AG09319 (cell line): ENCODE results near the genes MCCD1 and LY6G5B.

GRCh38 chr6:31462645-31463383 lies 35.1 kb upstream of the MICB start:
- RRBS = 12% methylated on average over 7 of the region's 28 CpGs

- RRBS = no CpG with 5 or more reads among the region's 7 CpGs
These were observed at the start of gene MCCD1 for GRCh38 chr6:31528737-31529385. TSS of gene MCCD1 (plus strand) at chr6:31528962.

GRCh38 chr6:31576553-31577530 lies 1.5 kb downstream of the TNF start:
- RRBS = no CpG with 5 or more reads among the region's 21 CpGs

- RRBS = no CpG with 5 or more reads among the region's 3 CpGs
These were observed 601 bp upstream of the LST1 start for GRCh38 chr6:31585432-31585919.

DNA sequence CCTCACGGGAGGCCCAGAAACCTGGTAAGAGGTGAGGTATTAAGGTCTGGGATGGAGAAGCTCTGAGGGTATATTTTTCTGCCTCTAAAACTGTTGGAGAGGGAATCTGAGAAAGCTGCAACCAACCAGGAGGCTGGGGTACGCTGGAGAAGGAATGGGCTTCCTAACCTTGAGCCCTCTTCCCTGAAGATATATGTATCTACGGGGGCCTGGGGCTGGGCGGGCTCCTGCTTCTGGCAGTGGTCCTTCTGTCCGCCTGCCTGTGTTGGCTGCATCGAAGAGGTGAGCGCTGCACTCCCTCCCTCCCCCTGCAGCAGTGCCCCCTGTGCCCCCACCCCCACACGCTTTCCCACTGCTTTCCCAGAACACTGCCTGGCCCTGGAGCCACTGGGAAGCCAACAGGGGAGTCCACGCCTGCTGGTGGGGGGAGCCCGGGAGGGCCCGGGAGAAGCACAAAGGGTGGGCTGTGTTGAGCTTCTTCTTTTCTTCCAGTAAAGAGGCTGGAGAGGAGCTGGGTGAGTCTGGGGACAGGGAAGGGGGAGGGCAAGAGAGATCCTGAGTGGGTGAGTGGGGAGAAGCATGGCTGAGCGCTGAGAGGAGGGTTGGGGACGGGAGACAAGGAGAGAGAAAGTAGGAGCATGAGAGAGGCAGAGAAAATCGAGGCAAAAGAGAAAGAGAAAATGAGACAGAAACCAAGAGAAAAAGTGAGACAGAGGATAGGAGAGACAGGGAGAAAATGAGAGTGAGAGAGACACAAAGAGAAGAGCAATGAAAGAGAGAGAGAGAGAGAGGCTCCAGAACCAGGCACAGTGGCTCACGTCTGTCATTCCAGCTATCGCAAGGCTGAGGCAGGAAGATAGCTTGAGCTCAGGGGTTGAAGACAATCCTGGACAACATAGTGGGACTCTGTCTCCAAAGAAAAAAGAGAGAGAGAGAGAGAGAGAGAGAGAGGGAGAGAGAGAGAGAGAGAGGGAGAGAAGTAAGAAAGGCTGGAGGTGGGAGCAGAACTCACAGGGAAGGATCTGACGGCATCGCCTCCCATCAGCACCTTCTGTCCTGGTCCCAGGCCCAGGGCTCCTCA lies 1.7 kb downstream of the LST1 start:
- RRBS = no CpG with 5 or more reads among the region's 18 CpGs

DNA sequence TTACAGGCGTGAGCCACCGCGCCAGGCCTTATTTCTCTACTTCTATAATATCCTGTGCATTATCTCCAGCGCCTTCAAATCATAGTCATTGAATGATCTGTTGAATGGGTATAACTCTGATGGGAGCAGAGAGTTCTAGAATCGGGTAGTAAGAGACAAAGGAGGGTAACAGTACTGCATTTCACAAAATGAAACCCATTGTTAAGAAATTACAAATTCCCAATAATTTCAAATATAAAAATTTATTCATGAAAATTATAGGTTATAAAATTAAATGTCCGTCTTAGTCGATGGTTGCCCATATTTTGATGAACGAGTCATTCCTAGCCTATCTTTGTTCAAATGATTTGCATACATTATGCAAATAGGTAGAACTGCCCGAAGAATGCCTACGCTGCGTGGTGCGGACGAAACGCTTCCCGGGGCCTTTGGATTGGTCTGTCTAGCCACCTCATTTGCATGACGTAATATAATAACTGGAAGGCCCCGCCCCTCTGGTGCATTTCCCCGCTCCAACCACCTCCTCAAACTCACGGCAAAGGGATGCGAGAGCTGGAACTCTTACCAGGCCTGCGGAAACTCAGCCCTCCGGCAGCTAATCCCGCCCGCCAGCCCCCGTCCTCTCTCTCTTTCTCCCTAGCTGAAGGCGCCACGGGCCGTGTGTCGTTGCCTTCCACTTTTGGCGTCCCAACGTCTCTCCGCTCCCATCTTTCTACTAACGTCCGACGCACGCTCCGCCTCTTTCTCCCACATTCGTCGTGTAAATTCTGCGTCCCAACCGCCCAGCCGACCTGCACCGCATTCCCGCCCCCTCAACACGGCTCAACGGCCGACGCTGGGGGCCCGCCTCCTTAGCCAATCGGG lies 659 bp upstream of the PRRC2A start:
- RRBS = no CpG with 5 or more reads among the region's 50 CpGs

- RRBS = no CpG with 5 or more reads among the region's 15 CpGs
These were observed 13.6 kb downstream of the BAG6 start for GRCh38 chr6:31638746-31639407.

GRCh38 chr6:31652889-31653239 lies 403 bp upstream of the BAG6 start:
- RRBS = 1% methylated on average over 6 of the region's 19 CpGs

DNA sequence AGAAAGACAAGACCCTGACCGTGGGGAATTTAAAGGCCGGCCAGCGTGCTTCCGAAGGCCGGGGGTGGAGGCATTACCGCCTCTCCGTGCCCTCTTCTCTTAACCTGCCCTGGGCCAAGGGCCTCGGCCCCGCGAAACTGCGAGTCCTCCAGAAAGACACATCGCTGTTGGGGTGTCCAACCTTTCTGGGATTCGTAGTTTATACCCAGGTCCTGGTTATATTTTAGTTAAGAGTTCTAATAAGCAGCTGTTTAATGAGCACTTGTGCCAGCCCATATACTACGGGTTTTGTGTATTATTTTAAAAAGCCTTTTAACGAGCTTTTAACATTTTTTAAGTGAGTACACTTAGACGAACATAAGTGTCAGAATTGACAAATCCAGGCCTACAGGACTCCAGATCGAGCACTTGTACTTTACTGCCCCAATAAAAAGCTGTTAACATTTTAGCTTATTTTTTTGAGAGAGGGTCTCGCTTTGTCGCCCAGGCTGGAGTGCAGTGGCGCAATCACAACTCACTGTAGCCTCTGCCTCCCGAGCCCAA lies 850 bp upstream of the BAG6 start:
- RRBS = no CpG with 5 or more reads among the region's 21 CpGs

- RRBS = 2% methylated on average over 3 of the region's 22 CpGs
These were observed 697 bp downstream of the GPANK1 start for GRCh38 chr6:31663834-31664765.

DNA sequence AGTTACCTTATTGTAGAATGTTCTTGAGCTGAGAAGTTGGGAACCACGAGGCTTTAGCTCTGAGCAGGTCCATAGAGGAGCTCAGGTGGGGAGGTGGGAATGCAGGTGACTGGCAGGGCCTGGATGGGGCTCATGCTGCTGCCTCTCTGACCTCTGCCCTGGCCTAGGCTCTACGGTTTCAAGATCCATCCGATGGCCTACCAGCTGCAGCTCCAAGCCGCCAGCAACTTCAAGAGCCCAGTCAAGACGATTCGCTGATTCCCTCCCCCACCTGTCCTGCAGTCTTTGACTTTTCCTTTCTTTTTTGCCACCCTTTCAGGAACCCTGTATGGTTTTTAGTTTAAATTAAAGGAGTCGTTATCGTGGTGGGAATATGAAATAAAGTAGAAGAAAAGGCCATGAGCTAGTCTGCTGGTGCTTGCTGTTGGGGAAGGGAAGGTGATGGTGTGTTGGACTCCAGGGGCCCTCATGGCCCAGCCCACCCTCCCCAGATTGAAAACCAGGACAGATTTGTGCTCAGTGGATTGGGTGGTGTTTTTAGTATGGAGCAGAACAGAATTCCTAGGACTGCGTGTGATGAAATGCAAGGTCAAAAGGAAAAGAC lies at the start of gene LY6G5B:
TSS of gene LY6G5B (plus strand) at position 308 of the 604 bp plus-strand sequence.
- RRBS = no CpG with 5 or more reads among the region's 9 CpGs

DNA sequence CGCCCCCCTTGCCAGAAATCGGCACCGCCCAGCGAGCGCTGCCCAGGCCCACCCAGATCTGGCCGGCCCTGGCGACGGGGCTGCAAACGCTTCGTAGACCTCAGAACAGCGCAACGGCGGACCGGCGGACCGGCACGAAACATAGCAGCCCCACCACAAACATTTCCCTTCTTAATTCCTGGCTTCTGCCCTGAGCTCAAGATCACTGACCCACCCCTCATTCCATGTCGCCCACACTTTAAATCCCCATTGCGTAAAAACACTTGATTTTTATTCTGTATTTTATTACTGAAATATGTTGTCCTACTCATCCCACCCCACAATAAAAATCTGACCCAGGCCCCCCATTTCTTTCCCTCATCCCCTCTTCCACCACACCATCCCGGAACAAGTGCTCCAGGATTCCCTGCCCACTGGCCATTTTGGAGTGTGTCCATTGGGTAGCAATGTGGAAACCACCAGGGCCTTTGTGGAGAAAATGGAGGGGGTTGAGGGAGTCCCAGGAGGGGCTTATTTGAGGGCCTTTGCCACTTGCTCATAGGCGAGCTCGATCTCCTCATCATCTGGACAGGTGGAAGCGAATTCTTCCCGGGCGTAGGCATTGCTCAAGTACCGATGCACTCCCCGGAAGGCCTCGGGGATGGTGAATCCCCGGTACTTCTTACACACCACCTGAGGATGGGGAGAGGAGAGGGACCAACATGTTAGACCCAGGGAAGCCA lies 1.4 kb upstream of the DDAH2 start:
- RRBS = 23% methylated on average over 12 of the region's 29 CpGs

GRCh38 chr6:31740757-31741204 lies 976 bp downstream of the MSH5 start:
- RRBS = no CpG with 5 or more reads among the region's 9 CpGs

GRCh38 chr6:31758909-31760125 lies 3.1 kb upstream of the SAPCD1 start:
- RRBS = no CpG with 5 or more reads among the region's 20 CpGs

DNA sequence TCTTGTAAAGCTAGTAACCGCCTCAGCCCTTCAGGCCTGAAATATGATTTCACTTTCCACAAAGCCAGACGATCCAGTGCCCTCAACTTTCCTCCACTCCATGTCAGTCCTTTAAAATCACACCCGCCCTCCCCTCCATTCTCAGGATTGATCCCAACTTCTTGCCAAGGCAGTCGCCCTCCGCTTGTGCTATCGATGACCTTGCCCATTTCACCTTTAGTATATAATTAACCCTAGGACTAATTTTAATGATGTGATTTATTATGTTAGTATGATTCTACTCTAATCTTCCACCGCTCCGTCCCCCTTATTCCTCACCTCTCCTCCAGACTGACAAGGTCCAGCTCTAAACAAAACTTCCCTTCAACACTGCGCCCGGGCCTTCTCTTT lies 739 bp upstream of the ZBTB12 start:
- RRBS = no CpG with 5 or more reads among the region's 10 CpGs

DNA sequence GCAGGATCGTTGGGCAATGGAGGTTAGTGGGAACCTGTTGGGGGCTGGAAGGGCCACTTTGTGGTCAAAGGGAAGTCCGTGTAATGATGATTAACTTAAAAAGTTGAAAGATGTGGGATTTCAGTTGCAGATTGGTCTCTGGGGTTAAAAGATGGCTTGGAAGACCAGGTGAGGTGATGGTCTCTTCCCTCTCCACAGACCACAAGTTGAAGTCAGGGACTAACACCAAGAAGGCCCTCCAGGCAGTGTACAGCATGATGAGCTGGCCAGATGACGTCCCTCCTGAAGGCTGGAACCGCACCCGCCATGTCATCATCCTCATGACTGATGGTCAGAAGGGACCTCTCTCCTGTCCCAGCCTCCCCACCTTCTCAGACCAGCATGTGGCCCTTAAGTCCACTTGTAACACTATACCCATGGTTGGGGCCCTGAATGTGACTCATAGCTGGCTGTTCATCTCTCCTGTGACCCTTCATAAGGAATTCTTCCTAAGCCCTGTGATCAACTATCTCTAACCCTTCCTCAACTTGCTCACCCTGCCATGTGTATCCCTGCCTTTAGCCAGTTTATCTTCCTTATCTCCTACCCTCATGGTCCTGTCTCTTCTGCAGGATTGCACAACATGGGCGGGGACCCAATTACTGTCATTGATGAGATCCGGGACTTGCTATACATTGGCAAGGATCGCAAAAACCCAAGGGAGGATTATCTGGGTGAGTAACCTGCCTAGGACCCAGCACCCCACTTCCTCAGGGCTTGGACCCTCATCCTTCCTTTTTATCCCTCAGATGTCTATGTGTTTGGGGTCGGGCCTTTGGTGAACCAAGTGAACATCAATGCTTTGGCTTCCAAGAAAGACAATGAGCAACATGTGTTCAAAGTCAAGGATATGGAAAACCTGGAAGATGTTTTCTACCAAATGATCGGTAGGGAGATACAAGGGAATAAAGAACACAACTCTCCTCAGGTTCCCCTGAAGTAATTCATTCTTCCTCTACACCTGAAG lies 3.0 kb downstream of the CFB start:
- RRBS = no CpG with 5 or more reads among the region's 10 CpGs

GRCh38 chr6:31951663-31952306 lies 5.9 kb downstream of the CFB start:
- RRBS = no CpG with 5 or more reads among the region's 10 CpGs

DNA sequence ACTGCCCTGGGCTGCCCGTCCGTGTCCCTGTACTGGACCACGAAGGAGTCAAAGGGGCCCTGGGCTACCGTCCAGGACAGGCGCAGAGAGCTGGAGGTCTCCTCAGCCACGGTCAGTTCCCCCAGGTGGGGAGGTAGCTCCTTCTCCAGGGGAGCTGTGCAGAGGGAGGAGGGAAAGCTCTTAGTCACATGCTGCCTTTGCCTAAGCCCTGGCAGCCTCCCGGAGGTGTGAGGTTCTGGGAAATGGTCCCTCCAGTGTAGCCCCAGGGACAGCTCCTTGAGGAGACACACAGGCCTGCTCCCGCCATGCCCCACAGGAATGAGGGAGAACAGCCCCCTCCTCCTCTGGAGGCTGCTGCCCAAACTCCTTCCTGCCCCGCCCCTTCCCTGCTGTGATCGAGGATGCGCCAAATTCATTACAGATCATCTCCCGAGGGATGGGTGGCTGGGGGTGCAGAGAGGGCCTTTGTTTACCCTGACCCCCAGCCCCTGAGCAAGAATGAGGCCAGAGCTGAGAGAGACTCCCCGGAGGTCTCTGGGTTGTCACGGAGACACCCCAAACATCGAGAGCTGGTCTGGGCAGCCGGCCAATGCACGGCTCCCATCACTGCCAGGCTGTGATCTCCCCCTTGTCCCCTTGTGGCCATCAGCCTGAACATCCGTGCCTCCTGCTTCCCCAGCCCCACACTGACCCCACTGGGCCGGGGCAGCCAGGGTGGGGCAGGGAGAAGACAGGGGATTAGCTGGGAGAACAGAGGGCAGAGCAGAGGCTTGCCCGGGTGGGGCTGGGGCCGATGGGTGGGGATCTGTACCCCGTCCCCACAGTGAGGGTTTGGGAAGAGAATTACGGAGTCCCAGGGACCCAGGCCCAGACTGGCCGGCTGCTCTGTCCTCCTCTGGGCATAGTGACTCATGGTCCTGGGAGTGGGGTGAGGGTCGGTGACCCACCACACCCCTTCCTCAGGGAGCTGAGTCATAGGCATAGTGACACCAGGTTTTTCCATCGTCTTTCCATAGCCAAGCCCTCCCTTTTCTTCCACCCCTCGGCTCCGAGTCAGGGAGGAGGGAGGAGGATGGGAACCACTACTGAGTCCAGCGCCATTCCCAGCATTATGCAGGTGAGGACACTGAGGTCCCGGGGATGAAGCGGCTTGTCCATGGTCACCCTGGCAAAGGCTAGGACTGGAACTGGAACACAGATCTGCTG lies 8.5 kb downstream of the CYP21A2 start:
- RRBS = 5% methylated on average over 6 of the region's 31 CpGs

DNA sequence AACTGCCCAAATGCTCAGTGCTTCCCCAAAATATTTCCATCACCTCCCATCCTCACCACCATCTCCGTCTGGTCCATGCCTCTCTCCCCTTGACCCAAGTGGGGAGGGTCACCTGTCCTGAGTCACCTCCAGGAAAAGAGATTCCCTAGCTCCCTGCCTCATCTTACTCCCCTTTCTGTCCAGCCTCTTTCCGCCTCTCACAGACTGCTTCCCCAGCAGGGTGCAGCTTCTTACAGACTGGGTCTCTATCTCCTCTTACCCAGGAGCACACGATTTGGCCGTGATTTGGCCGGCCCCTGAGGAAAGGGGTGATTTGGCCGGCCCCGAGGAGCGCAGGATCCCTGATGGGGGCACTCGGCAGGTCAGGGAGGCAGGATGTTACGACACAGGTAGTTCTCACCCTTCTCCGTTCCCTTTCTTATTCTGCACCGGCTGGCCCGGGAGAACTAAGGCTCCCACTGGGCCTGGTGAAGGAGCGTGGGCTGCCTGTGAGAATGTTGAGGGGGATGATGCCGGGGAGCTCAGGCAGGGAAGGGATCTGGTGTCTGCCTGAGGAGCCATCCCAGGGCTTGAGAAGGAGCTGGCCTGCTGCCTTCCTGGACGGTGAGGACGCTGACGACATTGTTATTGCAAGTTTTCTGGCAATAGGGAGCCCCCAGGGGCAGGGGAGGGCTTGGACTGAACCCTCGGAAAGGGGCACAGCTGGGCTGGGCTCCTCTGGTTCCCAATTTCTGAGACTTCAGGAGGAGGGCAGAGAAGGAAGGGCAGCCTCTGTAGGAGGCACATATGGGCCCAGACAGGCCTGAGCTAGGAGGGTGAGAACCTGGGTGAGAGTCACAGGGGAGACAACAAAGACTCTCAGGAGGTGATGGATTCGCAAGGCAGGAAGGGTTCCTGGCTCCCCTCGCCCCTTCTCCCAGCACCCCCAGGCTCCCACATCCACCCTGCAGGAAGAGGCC lies 32.6 kb downstream of the CYP21A2 start:
- RRBS = 41% methylated on average over 2 of the region's 21 CpGs